Kidney (tissue), 2 donors: ENCODE measurements around a stretch of chr10.

DNA sequence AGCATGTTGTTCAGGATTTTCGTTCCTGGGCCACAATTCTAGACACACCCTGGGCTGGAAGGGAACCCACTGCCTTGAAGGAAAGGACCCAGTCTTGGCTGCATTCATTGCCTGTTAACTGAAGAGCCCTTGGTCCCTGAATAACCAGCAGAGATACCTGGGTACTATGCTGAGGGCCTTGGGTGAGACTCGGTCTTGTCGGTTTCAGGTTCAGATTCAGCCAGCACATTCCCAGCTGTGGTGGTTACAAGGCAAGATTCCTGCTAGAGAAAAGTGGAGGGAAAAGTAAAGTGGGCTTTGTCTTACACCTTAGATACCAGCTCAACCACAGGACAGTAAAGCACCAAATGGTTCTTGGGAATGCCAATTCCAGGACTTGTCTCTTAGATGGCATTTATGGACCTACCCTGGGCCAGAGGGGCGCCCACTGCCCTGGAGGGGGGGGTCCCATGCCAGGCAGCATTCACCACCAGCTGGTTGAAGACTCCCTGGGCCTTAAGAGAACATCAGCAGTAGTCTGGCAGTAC, 15.3 kb downstream of the PLAC9 start:
- PRO-cap: no peak
- RRBS: no CpG with 5 or more reads among the region's 4 CpGs

DNA sequence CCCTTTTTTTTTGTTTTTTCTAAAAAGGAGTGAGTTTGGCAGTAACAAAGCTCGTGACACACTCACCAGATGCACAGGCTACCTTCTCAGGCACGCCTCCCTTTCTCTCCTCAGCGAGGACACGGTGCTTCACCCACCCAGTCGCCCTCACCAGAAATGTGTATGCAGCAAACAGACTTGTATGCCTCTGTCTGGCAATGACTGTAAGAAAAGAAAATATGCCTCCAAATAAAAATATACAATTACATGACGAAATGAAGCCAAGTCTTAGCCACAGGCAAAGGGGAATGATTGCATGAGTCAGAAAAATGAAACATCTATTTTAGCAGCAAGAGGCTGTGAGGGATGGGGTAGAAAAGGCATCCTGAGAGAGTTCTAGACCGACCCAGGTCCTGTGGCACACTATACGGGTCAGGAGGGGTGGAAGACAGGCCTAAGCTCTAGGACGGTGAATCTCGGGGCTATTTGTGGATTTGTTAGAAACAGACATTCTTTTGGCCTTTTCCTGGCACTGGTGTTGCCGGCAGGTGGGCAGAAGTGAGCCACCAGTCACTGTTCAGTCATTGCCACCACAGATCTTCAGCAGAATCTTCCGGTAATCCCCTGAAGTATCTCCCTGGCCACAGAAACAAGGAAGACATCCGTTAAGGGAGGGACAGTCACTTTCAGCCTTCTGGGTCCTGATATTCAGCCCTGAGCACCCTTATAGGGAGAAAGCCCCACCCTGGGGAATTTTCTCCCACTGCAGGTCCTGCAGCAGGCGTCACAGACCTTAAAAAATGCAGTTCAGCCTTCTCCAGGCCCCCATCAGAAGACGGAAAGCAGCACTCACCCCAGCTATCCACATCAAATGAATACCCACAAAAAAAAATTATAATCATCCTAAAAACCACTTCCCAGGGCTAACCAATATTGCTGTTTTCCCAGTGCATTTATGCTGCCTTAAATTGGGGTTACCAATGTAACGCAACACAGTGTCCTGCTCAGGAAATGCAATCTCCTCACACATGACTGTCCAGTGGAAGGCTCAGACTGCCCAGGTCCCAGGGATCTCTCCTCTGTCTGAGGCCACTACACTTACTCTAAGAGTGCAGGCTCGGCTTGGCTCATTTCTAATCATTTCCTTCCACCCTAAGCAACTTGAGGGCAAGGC, 23.1 kb downstream of the PLAC9 start:
- PRO-cap: no peak
- RRBS: 89% methylated on average over 2 of the region's 17 CpGs

DNA sequence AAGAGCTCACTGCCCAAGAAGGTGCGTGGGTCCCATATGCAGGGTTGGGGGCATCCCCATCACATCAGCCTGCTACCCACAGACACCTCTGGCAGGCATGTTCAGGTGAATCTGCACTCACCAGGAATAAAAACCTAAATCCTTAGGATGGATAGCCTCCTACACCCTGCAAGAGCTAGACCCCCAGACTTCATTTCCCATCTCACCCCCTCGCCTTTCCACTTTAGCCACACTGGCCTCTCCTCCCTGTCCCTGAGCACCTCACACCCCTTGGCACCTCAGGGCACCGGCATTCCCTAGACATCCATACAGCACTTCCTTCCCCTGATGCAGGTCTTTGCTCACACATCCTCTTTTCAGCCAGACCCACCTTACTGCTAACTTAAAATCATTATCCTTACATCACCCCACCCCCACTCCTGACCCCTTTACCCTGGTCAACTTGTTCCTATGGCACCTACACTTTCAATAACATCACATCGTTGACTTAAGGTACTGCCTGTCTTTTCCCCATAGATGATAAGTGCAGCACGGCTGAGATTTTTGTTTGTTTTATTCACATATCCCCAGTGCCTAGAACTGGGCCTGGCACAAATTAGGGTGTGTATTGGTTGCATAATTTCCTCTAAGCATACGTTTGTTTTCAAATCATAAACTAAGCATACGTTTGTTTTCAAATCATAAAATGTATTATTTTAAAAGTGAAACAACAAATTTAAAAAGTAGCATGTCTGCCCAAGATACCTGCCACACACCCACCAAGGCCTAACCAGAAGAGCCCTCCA, 35.5 kb downstream of the ANXA11 start:
- PRO-cap: no peak
- RRBS: no CpG with 5 or more reads among the region's 7 CpGs

- PRO-cap: bidirectional peak, plus-strand start at chr10:80196898, minus-strand start at chr10:80196739
- RRBS: 57% methylated on average over 1 of the region's 9 CpGs
Measured at GRCh38 chr10:80196202-80197187, 8.8 kb downstream of the ANXA11 start.

DNA sequence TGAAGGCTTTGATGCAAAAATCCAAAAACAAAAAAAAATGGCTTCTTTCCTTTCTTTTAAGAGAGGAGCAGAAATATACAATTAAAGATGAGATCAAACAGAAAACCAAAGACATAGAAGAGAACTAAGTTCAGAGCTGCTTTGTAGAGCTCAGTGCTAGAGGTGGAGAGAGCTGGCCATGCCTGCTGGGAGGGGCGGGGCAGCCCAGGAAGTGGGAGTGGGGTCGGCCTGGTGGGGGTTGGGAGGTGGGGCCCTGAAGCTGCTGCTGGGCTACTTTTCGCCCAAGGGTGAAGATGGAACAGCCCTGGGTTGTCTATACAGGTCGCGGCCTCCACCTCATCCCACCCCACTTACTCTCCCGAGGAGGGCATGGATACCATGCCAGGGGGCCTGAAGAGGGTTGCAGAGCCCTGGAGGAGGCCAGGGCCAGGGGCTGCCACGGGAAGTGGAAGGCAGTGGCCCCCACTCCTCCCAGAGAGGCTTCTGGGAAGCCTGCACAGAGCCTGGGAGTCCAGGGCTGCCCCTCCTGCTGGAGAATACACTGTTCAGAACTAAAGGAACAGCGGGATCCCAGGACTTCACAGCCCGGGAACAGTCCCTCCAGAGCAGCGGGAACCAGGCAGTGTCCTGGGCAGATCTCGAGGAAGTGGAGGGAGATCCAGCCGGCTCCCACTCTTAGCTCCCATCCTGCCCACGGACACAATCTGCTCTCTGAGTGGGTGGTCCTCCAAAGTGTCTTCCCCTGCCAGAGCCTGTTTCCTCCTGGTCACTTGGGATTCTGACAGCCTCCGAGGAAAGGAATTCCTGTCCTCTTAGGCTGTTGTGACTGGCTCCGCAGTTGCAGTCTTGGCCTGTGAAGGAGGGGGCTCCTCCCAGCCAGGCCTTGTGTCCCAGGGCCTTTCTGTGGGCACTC, 23.6 kb downstream of the MAT1A start:
- PRO-cap: no peak
- RRBS: 43% methylated on average over 4 of the region's 15 CpGs

- PRO-cap: no peak
- RRBS: no CpG with 5 or more reads among the region's 7 CpGs
Measured at GRCh38 chr10:80281744-80282572, 7.5 kb downstream of the MAT1A start.

- PRO-cap: no peak
- RRBS: no CpG with 5 or more reads among the region's 11 CpGs
Measured at GRCh38 chr10:80462731-80463875, 9.0 kb downstream of the TSPAN14 start.

- PRO-cap: unidirectional peak, plus-strand start at chr10:80464956
- RRBS: 6% methylated on average over 4 of the region's 15 CpGs
Measured at GRCh38 chr10:80464504-80465478, 10.7 kb downstream of the TSPAN14 start.

DNA sequence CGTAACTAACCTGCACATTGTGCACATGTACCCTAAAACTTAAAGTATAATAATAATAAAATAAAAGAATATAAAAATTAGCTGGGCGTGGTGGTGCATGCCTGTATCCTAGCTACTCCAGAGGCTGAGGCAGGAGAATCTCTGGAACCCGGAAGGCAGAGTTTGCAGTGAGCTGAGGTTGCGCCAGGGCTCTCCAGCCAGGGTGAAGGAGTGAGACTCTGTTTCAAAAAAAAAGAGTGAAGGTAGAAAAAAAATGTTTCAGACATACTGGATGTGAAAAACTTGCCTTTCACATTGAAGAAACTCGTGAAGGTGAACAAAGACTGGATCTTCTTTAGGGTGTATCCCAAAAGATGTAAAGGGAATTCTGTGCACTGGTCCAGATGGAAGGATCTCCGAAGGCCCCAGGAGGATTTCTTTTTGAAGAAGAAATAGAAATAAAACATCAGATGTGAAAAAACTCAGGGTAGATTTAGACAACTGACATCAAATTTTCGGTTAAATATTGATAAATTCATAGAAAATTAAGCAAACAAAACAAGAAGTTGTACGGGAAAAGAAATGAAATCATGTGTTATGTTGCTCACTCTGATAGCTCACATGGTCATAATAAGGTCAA, 26.9 kb downstream of the TSPAN14 start:
- PRO-cap: no peak
- RRBS: no CpG with 5 or more reads among the region's 8 CpGs

- PRO-cap: no peak
- RRBS: no CpG with 5 or more reads among the region's 10 CpGs
Measured at GRCh38 chr10:80536494-80536972, 1.2 kb upstream of the SH2D4B start.

- PRO-cap: no peak
- RRBS: no CpG with 5 or more reads among the region's 21 CpGs
Measured at GRCh38 chr10:80540077-80540943, 2.6 kb downstream of the SH2D4B start.

GRCh38 chr10:80543747-80544286, 6.1 kb downstream of the SH2D4B start:
- PRO-cap: no peak
- RRBS: no CpG with 5 or more reads among the region's 9 CpGs

DNA sequence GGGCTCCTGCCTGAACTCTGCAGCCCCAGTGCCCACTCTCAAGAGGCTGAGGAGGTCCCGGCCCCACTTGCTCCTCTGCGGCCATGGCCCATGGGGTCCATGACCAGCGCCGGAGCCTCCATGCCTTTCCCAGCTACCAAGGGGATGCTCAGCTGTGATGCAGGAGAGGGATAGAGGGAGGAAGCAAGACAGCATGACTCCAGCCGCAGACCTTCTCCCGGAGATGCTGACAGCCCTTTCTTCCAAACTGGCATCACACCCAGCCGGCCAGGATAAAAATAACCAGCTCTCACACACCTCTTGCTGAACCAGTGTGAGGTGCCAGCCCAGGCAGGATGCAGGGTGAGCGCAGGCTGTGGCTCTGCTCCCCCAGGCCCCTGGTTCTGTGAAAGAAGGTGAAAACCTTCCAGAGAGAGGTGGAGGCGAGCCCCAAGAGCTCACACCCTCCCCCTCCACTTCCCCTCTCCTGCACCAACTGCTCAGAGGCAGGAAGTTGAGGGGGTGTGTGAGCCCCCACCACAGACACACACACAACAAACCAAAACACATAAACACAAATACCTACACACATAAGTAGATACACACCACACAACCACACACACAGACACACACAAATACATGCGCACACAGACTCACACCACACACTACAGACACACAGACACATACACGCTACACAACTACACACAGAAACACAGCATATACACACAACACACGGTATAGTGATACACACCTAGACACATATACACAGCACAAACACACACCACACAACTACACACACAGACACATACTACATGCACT, 4.0 kb downstream of the GPR15LG start:
- PRO-cap: no peak
- RRBS: 82% methylated on average over 6 of the region's 12 CpGs

DNA sequence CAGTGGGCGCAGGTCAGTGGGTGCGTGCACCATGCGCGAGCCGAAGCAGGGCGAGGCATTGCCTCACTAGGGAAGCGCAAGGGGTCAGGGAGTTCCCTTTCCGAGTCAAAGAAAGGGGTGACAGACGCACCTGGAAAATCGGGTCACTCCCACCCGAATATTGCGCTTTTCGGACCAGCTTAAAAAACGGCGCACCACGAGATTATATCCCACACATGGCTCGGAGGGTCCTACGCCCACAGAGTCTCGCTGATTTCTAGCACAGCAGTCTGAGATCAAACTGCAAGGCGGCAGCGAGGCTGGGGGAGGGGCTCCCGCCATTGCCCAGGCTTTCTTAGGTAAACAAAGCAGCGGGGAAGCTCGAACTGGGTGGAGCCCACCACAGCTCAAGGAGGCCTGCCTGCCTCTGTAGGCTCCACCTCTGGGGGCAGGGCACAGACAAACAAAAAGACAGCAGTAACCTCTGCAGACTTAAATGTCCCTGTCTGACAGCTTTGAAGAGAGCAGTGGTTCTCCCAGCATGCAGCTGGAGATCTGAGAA, 35.3 kb downstream of the RGR start:
- PRO-cap: no peak
- RRBS: no CpG with 5 or more reads among the region's 24 CpGs

DNA sequence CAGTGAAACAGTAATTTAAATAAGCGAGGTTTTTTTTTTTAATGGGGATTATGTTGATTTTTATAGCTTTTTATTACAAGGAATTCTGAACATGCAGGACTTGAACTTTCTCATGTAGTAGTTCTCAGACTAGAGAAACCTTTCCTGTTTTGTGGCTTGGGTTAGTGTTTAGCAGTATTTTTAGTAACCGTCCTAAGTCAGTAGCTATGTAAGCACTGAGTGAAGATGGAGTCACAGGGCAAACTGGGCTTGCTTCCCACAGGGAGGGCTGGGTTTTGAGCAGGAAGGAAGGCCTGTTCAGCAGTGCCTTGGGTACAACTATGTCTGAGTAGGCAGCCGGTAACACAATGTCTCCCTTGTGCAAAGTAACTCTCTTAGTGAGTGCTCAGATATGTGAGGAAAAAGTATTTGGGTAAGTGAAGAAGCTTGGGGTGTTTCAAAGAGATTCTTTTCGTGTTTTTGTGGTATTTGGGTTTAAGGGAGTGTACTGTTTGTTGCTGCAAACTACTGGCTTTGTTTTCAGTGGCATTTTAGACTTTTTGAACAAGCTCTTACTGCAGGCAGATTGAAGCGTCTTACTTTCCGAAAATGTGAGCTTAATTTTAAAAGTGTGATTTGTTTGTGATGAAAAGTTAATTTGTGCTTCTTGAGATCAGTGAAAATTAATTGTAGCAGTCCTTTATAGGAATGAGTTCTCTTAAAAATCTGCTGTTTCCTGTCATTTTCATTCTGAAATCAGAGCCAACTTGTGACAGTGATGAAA, 96.4 kb downstream of the CCSER2 start:
- PRO-cap: unidirectional peak, plus-strand start at position 261 of the sequence
- RRBS: no CpG with 5 or more reads among the region's 6 CpGs

DNA sequence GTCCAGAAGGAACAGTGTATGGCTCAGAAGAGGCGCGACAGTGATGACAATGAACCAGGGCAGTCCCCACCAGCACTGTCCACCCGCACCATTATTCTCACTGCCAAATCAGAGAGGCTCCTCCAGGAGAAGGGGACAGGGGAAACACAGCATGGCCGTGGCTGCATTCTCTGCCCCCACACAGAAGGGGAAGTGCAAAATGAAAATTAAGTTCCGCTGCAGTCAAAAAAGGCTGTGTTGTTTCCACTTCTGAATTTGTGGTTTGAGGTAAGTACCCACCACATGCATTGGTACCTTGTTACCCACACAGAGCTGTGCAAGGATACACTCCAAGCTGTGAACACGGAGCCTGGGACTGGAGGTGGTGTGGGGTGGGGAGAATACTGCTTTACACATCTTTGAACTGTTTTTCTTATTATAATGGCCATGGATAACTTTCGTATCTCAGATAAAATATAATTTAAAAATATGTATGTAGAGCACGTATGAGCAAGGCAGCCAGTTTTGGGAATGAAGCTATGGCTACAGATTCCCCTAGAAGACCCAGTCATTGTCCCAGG, 419.5 kb downstream of the GRID1 start:
- PRO-cap: no peak
- RRBS: no CpG with 5 or more reads among the region's 8 CpGs

DNA sequence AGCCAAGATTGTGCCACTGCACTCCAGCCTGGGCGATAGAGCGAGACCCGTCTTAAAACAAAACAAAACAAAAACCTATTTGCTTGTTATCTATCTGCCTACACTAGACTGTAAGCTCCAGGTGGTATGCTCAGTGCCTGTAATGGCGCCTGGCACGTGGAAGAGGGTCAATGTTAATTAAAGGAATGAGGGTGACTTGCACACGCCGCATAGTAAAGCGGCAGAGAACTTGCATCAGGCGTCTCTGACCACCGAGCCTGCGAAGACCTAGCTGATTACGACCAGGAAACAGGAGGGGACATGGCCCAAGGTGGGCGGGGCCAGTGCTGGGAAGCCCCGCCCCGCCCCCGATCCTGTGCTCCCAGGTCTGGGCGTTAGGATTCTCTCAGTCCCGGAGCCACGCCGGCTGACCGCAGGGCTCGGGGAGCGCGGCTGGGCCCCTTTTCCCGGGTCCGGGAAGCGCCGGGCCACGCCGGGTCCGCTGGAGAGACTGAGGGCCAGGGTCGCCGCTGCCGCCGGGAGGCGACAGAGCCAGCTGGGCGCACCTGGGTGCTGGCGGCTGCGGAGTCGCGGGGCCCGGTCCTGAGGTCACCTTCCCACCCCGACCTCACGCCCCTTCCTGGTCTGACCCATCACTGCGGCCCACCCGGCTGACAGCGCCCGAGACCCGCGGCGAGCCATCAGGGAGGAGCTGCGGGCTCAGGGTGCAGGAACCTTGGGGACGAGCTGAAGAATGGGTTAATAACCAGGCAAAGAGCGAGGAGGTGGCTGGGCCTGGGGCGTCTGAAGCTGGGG, 22.9 kb upstream of the GRID1 start:
- PRO-cap: bidirectional peak, plus-strand start at position 380 of the sequence, minus-strand start at position 231 of the sequence
- RRBS: 15% methylated on average over 23 of the region's 55 CpGs

DNA sequence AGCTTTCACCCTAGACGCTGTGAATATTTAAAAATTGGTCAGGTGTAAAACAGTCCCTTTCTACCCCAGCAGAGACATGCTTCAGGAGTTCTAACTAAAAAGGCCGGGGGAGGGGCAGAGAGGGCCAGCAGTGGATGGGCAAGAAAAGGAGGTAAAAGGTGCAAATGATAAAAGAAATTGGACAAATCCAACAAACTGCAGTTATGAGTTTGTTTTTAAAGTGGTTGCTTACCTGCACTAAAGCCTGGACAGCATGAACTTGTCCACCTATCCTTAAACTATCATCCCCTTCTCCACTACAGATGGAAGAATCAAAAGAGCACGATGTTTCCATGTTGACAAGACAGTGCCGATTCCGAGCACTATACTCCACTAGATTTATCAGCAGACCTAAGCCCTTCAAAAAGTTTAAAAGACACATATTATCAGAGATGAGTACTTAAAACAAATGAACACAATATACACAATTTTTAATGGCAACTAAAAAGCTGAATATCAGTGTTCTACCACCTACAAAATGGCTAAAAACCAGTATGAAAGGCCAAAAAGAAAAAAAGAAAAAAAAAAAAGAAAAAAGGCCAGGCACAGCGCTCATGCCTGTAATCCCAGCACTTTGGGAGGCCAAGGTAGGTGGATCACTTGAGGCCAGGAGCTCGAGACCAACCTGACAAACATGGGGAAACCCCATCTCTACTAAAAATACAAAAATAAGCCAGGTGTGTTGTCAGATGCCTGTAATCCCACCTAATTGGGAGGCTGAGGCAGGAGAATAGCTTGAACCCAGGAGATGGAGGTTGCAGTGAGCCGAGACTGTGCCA, 69.6 kb downstream of the WAPL start:
- PRO-cap: no peak
- RRBS: no CpG with 5 or more reads among the region's 8 CpGs

DNA sequence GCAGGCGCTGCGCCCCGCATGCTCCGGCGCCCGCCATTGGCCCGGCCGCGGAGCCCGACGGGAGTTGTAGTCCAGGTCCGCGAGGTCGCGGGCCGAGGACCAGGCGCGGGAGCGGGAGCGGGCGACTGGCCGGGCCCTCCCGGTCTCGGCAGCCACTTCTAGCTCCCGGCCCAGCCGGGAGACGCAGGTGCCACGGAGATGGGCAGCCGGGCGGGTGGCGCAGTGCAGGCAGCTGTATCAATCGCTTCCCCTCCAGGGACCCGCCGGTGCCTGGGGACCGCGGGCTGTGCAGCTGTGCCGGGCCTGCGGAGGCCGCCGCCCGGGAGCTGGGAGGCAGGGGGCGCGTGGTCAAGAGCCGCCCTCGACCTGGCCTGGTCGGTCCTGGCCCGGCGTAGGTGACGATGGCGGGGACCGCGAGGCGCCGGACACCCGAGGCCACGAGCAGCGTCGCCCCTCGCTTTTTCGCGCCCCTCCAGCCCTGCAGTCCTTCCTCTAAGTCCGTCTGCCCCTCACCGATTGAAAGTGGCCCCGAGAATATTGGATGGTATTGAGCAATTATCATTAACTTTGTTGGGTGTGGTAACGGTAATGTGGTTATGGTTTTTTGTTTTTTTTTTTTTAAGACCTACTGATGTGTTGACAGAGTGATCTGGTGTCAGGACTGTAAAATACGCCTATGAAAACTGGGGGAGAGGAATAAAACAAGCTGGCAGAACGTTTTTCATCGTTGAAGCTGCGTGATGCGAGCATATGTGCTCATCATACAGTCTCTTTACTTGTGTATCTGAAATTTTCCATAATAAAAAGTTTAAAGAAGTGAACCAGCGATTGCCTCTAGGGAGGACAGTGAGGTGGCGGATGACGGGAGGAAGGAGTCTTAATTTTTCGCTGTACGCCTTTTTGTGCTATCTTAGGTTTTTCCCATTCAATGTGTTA, 542 bp upstream of the WAPL start:
- PRO-cap: bidirectional peak, plus-strand start at position 102 of the sequence, minus-strand start outside the sequence
- RRBS: 2% methylated on average over 28 of the region's 75 CpGs

DNA sequence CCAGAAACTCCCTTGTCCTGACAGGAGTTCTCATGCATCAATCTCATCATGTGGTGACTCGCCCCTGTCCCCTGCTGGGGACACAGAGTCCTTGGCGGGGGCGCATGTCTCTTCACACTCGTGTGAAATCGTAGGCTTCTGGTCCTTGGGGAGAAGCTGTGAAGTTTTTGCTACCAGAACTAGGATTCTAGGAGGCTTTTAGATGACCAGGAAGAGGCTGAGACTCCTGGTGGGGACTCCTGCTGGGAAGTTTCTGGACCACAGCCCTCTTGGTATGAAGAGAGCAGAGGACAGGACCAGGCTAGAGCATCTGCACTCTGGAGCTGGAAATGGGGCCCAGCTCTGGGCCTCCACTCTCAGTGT, 9.8 kb upstream of the OPN4 start:
- PRO-cap: no peak
- RRBS: no CpG with 5 or more reads among the region's 5 CpGs